Peyer's patch (tissue), 4 donors: ENCODE results near the genes TMEM150A and SFTPB.

DNA sequence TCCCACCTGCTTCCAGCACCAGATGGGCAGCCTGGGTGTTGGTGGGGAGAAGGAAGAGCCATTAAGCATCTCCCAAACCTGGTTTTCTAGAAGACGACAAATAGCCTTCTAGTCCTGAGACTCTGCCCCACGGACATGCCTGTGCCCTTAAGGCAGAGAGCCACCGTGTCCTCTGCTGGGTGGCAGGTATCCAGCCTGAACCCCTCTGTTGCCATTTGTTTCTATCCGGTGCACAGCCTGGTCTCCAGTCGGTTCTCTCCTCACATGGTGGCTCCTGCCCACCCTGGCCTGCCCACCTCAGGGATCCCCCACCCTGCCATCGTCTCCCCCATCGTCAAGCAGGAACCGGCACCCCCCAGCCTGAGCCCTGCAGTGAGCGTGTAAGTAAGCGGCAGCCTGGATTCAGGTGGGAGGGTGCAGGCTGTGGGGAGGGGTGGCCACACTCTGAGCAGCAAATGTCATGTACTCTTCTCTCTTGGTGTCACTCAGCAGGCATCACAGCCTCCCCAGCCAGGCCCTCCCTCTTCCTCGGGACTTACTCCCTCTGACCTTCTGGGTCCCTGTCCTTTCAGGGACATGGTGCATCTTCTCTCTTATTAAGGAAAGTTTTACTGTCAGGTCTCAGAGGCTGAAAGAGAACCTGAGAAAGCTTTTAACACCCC lies 22.6 kb downstream of the TGOLN2 start:
- PRO-cap = no peak
- RAMPAGE, long total RNA, 4 experiments = no peak in any of the 4 experiments

GRCh38 chr2:85327216-85327802 lies 480 bp downstream of the TGOLN2 start:
- PRO-cap = no peak
- RAMPAGE, long total RNA, 4 experiments = no peak in any of the 4 experiments

- PRO-cap = no peak
- RAMPAGE, long total RNA, 4 experiments = no peak in any of the 4 experiments
Observed at GRCh38 chr2:85349221-85349776, 5.0 kb downstream of the RETSAT start.

GRCh38 chr2:85441920-85442385 lies 23.4 kb downstream of the SH2D6 start:
- PRO-cap = unidirectional peak, minus-strand start at chr2:85442023
- RAMPAGE, long total RNA, 4 experiments = no peak in any of the 4 experiments

- PRO-cap = no peak
- RAMPAGE, long total RNA, 4 experiments = no peak in any of the 4 experiments
Observed at GRCh38 chr2:85475943-85476451, 57.5 kb downstream of the SH2D6 start.

GRCh38 chr2:85596354-85597150 lies 1.0 kb downstream of the RNF181 start:
- PRO-cap = no peak
- RAMPAGE, long total RNA, 4 experiments = no peak in any of the 4 experiments

- PRO-cap = bidirectional peak, plus-strand start at chr2:85602861, minus-strand start at chr2:85602665
- RAMPAGE, long total RNA, 4 experiments = start-site peak on the plus strand in 2 of 4 experiments, at chr2:85602838-85602914 at its widest, 8 to 21 reads per replicate; start-site peak on the minus strand in 1 of 4 experiments, at chr2:85602659-85602706 at its widest, 23 reads per replicate
Observed at GRCh38 chr2:85602076-85603268, at the start of gene TMEM150A. Gene TMEM150A (minus strand): TSS chr2:85602698.

DNA sequence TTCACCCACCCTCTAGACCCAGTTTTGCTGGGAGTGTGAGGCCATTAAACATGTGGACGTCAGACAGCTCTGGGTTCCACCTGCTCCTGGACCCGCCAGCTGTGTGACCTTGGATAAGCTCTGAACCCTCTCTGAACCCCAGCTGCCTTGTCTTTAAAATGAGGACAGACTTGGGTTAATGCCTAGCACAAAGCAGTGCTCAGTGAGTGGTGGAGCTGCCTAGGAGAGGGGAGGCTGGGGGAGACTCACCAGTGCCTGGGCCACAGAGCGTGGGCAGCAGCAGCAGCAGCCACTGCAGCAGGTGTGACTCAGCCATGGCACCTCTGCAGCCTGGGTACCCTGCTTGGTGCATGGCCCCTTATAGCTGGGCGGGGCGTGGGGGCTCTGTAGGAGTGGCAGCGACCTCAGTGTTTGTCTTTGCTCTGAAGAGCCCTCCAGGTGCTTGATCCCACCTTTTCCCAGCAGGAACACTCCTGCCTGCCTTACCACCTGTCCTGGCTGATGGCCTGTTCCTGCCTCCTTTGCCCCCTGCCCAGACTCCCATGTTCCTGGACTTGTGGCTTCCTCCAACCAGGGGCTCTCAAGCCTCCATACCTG lies at the start of gene SFTPB:
Gene SFTPB, minus strand, starts transcription at position 332 of the 597 bp plus-strand sequence.
- PRO-cap = no peak
- RAMPAGE, long total RNA, 4 experiments = start-site peak on the minus strand in 1 of 4 experiments, centred at position 336 of the sequence, 14 reads per replicate

DNA sequence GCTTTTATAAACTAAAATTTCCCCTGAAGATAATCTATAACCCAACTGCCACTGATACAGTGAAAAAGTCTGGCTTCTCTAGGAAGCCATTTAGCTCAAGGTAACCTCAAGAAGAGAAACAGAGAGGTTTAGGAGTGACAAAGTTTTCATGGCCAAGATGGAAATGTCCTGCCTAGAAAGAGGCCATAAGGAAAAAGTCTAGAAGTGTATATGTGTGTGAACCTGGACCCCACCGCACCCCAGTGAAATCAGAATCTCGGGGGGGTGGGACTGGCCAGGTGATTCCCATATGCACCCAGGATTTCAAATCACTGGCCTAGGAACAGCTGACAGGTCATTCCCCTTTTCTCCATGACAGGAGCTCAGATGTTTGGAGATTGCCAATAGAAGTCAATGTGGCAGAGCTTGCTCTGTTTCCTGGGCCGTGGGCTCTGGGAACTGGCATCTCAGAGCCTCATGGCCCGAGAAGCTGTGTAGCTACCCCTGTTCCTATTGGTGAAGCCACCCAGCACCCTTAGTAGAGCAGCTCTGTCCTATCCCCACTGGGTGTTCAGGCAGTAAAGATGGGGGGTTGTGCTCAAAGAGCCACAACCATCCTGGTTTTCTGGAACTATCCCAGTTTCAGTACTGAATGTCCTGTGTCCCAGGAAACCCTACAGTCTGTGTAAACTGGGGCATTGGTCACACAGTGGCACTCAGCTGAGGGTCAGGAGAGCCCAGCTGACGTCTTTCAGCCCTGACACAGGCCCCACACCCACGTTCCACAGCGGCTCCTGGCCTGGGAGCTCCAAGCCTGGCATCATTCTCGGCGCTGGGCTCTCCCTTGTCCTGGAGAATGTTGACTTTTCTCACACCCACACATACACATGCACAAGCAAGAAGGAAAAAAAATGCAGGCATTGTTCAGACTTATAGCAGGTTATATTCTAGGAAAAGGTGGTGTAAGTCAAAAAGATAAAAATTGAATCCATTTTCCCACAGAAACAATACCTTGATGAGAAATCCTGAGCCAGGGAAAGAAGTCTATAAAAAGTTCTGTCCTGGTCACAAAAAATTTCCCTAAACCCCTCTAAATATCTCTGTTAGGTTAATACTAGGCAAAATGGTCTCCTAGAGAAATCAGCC lies 18.9 kb downstream of the GNLY start:
- PRO-cap = no peak
- RAMPAGE, long total RNA, 4 experiments = no peak in any of the 4 experiments

DNA sequence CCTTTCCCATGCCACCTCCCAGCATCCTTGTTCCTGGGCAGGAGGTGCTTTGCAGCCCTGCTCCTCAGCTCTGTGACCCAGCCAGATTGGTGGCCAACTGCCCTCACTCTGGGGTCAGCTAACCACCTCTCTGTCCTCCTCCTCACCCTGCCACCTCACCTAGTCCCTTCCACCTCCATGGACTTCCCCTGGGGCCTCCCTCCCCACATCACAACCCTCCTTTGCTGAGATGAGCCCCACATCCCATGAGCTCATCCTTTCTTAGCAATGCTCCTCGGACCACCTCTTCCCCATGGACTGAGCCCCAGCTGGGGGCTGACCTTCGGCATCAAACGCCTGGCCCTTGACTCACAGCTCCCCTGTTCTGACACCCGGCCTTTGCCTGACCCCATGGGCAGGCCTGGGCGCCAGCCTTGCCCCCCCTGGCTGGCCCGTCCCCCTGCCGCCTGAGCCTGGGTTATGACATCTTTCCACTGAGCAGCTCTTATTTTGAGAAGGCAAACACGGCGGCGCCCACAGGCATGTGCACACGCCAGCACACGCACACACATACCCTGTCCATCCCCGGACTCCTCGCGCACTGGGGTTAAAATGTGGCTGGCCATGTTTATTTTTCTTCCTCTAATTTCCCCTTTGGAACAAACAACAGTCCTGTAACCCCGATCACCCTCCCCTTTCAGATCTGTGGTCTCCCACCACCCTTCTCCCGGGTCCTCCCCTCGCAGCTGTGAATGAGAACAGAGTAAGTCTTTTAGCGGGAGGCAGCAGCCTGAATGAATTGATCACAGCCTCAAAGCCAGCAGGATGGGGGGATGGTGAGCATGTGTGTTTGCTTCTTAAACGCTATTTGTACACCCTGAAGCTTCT lies 12.0 kb upstream of the ATOH8 start:
- PRO-cap = bidirectional peak, plus-strand start at position 492 of the sequence, minus-strand start at position 260 of the sequence
- RAMPAGE, long total RNA, 4 experiments = no peak in any of the 4 experiments

DNA sequence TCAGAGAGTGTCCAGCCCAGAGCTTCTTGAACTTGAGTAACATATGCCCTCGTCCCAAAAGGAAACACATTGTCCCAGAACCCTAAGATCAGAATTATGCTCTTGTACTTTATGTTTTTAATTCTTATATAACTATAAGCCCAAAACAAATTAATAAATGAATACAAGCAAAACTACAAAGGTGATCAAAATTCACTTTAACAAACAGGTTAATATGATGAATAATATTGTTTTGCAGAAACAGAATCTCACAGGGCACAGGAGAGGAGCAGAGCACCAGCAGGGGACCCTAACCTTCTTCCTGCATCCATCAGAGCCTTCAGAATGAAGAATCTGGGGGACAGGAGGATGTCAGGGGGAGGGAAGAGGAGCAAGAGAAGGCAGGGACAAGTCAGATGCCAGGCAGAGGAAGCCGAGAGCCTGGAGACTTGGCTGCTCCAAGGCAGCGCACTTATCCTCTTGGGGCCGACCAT lies 7.8 kb upstream of the ATOH8 start:
- PRO-cap = no peak
- RAMPAGE, long total RNA, 4 experiments = no peak in any of the 4 experiments

DNA sequence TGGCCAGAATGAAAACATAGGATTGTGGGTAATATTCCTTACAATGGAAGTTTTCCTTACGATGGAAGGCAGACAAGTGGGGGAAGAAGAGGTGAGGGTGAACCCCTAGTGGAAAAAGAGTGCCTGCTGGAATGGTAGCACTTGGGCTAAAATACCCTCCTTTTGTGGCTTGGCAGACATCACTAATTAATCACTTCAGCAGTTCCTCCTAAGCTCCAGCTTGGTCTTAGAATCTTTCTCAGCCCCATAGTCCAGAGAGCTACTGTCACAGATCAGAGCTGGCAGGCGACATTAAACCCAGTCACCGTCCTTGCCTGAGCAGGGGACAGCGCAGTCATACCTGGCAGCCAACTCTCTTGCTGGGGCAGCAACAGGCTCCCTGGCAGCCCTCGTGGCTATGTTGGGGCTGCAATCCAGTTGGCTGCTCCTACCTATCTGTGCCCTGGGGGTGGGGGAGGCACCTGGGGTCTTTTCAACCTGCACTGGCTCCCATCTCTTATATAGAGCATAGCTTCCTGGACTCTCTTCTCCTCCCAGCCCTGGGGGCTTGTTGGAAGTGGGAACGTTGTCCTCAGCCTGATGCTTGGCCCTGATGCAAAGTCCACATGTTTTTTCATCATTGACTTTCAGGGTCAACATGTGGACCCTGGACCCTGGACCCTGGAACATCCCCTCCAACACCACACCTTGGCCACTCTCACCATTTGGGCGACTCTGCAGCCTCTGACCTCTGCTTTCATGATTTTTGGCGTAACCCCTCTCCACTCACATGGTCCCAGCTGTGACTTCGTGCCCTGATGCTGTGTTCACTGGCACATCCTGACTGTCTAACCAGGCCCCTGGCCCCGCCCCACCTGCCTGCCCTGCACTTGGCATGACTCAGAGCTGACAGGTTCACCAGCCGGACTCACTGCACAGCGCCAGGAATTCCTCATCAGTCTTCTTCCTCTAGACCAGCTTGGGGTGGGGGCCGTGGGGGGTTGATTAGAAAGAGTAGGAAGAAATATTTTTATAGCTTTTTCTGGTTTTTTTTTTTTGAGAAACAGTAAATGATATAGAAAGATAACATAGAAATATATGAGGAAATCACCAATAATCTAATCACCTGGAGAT lies 45.6 kb downstream of the ATOH8 start:
- PRO-cap = no peak
- RAMPAGE, long total RNA, 4 experiments = no peak in any of the 4 experiments

GRCh38 chr2:86020641-86021807 lies 84.7 kb downstream of the POLR1A start:
- PRO-cap = no peak
- RAMPAGE, long total RNA, 4 experiments = no peak in any of the 4 experiments

DNA sequence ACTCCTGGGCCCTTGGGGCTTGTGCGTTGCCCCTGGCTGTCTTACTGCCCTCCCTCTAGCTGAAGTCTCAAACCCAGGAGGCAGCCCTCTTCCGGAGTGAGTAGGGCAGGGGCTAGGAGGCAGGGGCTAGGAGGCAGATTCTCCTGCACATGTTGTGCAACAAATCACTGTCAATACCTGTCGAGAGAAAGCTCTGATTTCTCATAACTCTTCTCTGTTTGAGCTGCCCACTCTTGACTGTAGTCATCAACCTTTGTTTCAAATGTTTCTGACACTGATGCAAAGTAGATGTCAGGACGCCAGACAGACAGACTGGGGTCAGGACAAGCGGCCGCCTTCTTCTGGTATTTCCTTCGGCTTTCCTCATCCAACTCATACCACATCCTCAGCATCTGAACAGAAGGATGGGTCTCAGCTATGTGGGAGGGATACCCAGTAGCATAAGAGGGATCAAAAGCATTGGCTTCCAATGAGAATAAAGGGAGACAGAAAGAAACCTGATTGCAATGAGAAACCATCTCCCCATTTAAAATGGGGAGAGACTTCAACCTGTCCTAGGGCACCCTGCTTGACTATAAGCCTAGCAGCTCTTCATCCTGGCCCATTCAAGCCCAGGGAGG lies 63.9 kb downstream of the POLR1A start:
- PRO-cap = no peak
- RAMPAGE, long total RNA, 4 experiments = no peak in any of the 4 experiments

- PRO-cap = no peak
- RAMPAGE, long total RNA, 4 experiments = no peak in any of the 4 experiments
Observed at GRCh38 chr2:86249904-86250509, 50.8 kb downstream of the MRPL35 start.

GRCh38 chr2:86336175-86337246 lies 915 bp downstream of the REEP1 start:
- PRO-cap = no peak
- RAMPAGE, long total RNA, 4 experiments = no peak in any of the 4 experiments

GRCh38 chr2:86449172-86449761 lies 8.1 kb downstream of the KDM3A start:
- PRO-cap = no peak
- RAMPAGE, long total RNA, 4 experiments = no peak in any of the 4 experiments

DNA sequence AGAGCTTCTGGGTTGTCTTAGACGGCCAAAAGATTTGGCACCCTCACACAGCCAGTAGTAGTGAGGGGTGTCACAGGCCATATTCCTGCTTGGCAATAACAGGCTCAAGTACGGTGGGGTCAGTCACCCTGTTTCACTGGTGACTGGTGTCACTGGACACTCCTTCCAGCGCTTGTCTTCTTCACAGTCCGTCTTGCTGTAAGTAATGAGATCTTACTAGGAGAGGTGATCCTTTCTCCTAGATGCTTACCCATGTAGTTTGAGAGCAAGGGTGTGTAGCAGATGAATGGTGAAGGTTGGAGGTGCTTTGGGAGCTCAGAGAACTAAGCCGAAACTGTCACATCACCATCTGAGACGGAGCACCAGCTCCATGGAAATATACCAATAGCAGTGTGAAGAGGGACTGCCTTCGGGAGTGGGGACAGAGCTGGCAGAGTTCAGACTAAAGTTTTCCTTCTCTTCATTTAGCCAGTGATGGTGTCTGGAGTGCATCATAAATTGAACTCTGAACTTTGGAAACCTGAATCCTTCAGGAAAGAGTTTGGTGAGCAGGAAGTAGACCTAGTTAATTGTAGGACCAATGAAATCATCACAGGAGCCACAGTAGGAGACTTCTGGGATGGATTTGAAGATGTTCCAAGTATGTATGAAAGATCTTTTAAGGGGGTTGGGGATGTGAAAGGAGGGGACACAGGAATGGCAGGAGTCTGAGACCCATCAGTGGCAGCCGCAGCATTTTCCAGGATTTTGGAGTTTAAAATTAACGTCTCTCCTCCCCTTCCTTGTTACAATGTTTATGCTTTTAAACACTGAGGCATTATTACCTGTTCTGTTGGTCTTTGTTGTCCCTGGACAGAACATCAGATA lies 42.6 kb downstream of the KDM3A start:
- PRO-cap = no peak
- RAMPAGE, long total RNA, 4 experiments = no peak in any of the 4 experiments

GRCh38 chr2:86631719-86632323 lies 8.2 kb upstream of the RNF103 start:
- PRO-cap = no peak
- RAMPAGE, long total RNA, 4 experiments = no peak in any of the 4 experiments

DNA sequence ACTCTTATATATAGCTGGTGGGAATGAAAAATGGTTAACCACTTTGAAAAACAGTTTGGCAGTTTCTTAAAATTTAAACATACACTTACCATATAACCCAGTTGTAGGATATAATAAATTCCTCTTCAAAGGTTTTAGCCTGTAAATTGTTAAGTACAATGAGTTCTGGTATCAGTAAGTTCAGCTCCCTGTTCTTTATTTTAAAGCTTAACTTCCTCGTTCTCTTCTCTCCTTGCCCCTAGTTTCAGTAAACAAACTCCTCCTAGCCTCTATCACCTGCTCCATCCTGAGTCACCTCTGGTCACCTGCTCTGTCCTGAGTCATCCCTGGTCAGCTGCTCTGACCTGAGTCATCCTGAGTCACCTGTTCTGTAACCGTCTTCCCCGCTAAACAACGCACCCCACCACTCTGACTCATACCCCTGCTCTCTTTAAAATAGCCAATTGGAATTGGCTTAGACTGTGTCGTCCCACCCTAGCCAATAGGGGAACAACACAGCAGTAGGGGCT lies 25.1 kb upstream of the RMND5A start:
- PRO-cap = unidirectional peak, minus-strand start at position 240 of the sequence
- RAMPAGE, long total RNA, 4 experiments = no peak in any of the 4 experiments